Hematopoietic multipotent progenitor cell (in vitro differentiated cells): ENCODE measurements around a stretch of chr3.

- CAGE, long polyA plus RNA: no peak
Measured at GRCh38 chr3:12838315-12839237, 2.8 kb downstream of the RPL32 start.

- CAGE, long polyA plus RNA: no peak
Measured at GRCh38 chr3:12875858-12876608, 34.7 kb upstream of the RPL32 start.

- CAGE, long polyA plus RNA: no peak
Measured at GRCh38 chr3:12932100-12933079, 91.0 kb upstream of the RPL32 start.

DNA sequence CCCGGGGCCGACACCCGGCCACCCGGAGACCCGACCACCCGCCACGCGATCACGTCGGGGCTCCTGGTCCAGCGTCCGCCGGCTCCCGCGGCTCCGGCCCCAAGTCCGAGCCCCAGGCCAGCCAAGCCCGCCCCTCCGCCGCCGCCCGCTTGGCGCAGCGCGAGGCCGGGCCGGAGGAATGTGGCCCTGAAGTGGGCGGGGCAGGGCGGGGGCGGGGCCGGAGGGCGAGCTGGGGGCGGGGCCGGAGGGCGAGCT is 105.8 kb downstream of the IQSEC1 start:
- CAGE, long polyA plus RNA: no peak

DNA sequence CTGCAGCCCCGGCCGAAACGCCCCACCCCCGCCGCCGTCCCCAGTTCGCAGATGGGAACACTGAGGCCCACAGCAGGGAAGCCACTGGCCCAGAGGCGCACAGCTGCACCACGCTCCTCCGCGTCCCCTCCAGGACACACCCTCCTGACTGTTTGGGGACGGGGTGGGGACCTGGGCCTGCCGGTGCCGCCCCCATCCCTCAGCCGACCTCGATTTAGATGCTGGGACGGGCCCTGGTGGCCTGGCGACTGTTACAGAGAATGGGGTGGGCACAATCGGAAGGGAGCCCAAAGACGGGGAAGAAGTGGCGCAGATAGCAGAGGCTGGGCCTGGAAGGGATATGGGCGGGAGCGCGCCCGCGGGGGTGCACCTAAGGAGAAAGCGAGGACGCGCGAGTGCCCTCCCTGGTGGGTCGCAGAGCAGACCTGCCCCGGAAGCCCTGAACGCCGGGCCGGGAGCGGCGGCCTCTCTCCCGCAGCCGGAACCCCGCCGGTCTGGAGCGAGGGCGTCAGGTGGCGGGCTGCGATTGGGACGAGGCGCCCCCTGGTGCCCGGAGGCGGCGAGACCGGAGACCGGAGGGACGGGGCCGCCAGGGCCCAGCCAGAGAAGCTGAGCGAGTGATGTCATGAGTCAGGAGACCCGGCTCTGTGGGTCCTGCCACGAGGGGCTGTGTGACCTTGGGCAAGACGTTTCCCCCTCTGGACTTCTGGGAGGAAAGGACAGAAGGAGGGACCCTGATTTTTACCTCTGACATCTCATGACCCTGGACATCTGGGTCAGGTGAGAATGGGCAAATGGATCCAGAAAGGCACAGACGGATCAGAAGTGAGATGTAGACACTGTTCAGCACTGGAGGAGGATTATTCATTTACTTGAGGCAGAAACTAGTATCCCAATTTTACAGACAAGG is 78.4 kb downstream of the IQSEC1 start:
- CAGE, long polyA plus RNA: no peak

DNA sequence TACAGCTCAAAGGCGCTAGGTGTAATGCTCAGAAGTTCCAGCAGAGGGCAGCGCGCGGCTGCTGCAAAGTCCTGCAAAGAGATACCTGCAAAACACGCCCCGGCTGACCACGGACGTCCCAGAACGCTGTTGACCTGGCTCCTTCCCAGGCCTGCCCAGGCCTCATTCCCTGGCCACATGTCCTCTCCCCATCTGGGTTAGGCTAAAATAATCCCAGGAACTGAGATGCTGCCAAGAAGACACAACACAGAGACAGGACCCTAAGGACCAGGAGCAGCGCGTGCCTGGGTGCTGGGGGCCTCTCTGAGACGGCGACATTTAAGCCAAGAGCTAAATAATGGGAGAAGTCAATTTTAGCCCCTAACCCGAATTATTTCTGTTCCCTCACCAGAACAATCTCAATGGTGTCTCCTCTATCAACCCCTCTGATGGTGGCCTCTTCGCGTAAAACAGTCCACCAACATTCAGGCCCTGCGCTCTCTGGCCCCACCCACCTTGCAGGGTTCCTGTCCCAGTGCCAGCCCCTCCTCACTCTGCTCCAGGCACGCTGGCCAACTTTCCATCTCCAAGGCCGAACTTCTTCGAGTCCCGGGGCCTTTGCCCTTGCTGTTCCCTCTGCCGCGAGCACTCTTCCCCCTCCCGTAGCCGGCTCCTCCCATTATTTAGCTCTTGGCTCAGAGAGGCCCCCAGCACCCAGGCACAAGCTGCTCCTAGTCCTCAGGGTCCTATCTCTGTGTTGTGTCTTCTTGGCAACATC is 19.2 kb upstream of the IQSEC1 start:
- CAGE, long polyA plus RNA: no peak

- CAGE, long polyA plus RNA: no peak
Measured at GRCh38 chr3:13111984-13112785, 39.0 kb upstream of the IQSEC1 start.

DNA sequence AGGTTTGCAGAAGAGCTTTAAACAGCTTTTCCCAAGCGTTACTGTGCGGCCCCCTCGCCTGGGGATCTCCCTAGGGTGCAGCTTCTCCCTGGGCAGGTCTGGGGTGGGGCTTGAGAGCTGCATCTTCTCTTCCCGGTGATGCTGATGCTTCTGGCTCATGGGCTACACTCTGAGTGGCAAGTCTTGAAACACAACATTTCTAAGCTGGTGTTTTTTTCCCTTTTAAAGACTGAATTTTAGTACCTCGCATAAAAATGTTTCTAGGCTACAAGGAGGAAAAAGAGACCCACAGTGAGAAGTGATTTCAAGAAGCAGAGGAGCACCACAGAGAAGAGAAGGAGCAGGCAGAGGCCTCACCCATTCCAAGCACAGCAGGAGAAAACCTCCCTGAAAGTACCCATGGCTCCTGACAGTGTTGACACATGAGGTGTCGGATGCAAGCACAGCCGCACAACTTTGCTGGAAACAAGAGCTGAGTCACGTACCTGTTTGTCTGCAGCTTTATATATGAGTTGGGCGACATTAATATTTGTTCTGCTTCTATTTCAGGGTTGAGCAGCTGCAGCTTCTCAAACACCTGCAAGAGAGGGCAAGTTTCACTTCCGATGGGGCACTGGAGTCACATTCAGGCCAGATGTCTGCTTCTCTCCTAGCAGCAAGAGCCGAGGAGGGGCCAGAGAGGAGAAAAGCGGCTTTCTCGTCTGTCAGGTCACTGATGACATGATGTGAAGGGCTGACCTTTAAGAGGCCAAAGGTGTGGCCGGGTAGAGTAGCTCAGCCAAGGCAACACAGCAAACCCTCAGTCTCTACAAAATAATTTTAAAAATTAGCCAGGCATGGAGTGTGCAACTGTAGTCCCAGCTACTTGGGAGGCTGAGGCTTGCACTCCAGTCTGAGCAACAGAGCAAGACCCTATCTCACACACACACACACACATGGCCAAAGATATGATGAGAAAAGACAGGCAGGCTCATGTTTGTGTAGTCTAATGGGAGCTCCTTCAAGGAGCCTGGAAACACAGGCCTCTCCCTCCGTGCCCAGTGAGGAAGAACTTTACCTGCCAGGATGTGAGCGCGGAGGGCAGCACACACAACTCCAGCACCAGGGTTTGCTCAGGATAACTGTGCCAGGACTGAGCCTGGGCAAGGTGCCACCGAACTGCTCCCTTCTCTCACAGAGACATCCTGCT is 87.9 kb downstream of the NUP210 start:
- CAGE, long polyA plus RNA: no peak

- CAGE, long polyA plus RNA: no peak
Measured at GRCh38 chr3:13346434-13346962, 73.6 kb downstream of the NUP210 start.

GRCh38 chr3:13346963-13348062 is 72.8 kb downstream of the NUP210 start:
- CAGE, long polyA plus RNA: no peak

GRCh38 chr3:13348982-13349759 is 71.0 kb downstream of the NUP210 start:
- CAGE, long polyA plus RNA: no peak

DNA sequence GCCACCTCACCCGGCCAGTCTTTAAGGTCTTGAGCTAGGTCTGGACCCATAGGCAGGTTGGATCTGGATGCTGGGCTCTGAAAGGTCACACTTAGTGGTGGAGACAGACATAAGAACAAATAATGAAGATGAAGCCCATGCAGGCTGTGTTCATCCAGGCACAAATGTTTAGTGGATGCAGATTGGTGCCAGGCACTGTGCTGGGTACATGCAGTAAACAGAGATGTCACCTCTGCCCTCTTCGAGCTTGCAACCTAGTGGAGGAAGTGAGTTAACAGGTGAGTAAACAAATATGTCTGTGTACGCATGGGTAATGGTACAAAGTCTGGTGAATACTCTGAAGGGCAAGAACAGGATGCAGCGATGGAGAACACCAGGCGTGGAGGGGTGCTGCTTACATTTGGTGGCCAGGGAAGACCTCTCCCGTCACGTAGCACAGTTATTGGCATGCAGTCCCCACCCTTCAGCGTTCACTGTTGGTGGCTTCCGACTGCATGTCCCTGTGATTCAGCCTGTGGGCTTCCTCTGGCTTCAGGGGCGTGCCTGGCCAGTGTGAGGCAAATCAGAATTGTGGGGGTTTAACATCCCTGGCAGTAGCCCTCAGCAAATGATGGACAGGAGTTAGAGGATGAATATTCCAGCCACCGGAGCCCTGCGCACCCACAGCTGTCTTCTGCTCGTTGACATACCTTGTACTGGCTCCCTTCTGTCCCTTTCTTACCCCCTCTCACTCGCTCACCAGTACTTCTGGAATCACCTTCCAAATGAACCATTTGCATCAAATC is 9.2 kb upstream of the HDAC11 start:
- CAGE, long polyA plus RNA: no peak

DNA sequence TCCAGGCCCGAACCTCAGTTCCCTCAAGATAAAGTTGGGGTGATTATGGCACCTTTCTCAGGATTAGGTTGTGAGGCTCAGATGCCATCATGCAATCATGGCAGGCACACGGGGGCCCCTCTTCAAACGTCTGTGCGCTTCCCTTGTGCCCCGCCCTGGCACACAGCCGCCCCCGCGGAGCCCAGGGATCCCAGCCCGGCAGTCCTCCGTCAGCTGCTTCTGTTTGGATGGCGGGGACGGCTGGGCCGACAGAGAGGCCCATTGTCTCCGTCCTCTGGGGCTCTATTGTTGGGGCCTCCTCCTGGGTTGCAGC is 864 bp upstream of the HDAC11 start:
- CAGE, long polyA plus RNA: no peak

DNA sequence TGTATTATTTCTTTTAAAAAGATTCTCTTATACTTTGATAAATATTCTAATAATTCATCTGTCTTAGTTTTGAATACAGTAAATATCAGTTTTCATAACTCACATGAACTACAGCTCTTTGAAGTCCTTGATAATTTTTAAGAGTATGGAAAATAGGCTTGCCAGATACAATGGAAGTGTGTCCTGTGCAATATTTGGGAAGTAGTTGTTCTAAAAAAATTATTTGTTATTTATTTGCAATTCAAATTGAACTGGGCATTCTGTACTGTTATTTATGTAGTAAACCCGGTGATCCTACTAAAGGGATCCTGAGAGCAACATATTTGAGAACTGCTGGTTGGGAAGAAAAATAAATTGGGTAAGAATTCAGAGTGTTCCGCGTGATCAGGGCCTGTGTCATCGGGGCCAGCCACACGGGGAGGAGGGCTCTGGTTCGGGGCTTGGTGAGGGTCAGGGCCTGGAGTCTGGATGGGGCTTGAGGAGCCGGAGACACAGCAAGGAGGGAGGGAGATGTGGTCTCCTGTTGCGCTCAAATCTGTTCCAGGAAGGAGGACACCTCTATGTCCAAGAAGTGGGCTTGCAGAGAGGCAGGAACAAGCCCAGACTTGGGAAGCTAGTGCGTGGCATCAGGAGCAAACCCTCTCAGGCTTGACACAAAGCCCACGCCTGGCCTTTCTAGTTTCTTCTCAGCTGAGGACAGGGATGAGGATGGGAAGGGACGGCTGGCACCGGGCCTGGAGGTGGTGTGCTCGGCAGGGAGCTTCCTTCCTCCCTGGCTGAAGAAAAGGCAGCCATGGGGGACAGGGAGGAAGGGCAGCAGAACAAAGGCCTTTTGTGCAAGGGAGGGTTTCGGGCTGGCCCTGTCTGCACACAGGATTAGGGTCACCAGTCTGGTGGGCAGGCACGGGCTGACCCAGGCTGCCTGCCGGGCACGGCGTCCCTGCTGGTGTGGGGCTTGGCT is 23.0 kb upstream of the FBLN2 start:
- CAGE, long polyA plus RNA: no peak

- CAGE, long polyA plus RNA: no peak
Measured at GRCh38 chr3:14290747-14291109, 111.7 kb upstream of the SLC6A6 start.

GRCh38 chr3:14389078-14389784 is 13.2 kb upstream of the SLC6A6 start:
- CAGE, long polyA plus RNA: no peak

DNA sequence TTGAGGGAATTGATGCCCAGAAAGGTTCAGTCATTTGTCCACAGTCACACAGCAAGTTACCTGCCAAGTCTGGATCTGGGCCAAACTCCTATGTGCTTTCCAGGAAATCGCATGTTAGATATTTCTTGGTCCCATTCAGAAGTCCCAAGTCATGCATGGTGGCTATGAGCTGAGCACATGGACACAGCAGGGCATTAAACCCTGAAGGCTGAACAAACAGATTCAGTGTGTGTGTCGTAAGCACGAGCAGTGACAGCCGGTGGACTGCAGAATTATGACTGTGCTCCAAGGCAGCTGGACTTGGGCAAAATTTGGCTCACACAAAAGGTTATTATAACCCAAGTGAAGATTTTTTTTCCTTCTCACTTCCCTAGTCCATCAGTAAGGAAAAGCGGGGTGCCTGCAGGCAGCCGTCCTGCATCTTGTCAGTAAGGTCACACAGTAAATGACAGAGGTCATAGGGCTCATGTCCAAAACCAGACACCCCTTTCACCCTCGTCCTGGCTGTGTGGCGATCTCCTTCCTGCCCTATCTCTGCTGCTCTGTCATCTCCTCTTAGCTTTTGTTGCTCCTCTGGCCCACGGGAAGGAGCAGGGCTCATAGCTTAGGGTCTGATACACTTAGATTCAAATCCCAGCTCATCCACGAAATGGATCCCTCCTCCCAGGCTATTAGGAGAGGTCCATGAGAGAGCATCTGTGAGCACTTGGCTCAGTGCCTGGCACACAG is 11.2 kb upstream of the SLC6A6 start:
- CAGE, long polyA plus RNA: no peak

DNA sequence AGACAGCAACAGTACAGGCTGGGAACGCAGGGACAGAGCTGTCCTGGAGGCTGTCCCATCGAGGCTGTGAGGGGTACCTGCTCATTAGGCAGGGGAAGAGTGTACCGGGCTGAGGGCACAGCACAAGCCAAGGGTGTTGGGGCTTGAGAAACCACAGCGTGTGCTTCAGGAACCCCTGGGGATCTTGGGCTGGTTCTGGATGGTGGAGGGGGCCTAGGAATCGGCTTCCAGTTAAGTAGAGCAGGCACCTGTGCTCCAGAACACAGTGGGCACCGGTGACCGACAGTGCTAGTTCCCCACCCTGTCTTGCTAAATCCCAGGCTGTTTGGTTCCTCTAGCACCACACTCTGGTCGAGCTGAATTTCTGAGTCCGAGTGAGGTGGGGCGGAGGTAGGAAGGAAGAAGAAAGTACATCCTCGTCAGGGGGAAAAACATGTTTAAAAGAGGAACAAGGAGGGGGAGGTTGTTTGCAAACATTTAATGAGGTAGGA is 29.1 kb downstream of the SLC6A6 start:
- CAGE, long polyA plus RNA: no peak

GRCh38 chr3:14471681-14472633 is 68.2 kb downstream of the GRIP2 start:
- CAGE, long polyA plus RNA: no peak

GRCh38 chr3:14488566-14488894 is 51.6 kb downstream of the GRIP2 start:
- CAGE, long polyA plus RNA: no peak